IMR-90 (cell line): ENCODE measurements around the genes DHTKD1 and CAMK1D.

DNA sequence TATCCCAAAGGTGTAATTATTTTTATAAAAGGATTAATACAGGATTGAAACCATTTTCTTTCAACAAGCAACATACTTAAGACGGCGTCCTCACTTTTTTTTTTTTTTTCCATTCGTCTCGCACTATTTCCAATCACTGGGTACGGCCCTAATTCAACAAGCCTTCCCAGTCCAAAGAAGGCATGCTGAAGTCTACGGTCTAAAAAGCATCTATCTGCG is 1.0 kb downstream of the USP6NL start:
- RRBS: no CpG with 5 or more reads among the region's 7 CpGs
CAGE:
- cytosol, long polyA plus RNA: no peak
- long polyA plus RNA: no peak
- nucleus, long polyA plus RNA: no peak

GRCh38 chr10:11625078-11625465 is 13.6 kb upstream of the USP6NL start:
- RRBS: no CpG with 5 or more reads among the region's 4 CpGs
CAGE:
- cytosol, long polyA plus RNA: no peak
- long polyA plus RNA: no peak
- nucleus, long polyA plus RNA: no peak

DNA sequence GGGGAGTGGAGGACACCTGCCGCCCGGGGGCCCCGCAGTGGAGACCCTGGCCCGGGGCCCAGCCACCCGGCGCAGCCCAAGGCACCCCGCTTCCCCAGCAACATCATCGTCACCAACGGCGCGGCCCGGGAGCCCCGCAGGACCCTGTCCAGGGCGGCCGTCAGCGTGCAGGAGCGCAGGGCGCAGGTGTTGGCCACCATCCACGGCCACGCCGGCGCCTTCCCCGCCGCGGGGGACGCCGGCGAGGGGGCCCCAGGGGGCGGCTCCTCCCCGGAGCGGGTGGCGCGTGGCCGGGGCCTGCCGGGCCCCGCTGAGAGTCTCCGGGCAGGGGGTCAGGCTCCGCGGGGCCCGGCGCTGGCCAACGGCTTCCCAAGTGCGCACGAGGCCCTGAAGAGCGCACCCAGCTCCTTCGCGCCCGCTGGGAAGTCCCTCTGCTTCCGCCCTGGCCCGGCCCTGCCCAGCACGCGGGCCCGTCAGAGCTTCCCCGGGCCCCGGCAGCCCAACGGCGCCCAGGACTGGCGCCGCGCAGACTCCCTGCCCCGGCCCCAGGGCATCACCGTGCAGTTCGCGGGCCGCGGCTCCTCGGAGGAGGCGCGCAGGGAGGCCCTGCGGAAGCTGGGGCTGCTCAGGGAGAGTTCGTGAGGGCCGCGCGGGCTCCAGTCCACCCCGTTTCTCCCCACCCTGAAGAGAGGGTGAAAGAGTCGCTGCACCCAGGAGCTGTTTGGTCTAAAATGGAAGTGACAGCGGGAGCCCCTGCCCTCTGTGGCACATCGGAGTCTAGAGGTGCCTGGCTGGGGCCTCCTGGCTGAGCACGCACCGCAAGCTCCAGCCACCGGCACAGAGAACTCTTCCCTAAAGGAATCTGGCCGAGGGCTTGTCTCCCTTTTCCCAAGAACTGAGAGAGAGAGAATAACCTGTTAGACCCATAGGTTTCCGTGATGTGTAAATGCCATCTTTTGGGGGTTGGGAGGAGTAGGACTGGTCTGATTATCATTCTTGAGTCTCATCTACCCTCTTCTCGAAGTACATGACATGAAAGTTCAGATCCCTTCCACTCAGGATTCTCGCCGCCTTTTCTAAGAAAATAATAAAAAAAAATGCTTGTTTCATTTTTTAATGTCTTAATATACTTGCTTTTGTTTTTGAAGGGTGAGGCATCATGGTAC is 47.0 kb downstream of the PROSER2 start:
- RRBS: 30% methylated on average over 34 of the region's 86 CpGs
CAGE:
- cytosol, long polyA plus RNA: no peak
- long polyA plus RNA: no peak
- nucleus, long polyA plus RNA: no peak

DNA sequence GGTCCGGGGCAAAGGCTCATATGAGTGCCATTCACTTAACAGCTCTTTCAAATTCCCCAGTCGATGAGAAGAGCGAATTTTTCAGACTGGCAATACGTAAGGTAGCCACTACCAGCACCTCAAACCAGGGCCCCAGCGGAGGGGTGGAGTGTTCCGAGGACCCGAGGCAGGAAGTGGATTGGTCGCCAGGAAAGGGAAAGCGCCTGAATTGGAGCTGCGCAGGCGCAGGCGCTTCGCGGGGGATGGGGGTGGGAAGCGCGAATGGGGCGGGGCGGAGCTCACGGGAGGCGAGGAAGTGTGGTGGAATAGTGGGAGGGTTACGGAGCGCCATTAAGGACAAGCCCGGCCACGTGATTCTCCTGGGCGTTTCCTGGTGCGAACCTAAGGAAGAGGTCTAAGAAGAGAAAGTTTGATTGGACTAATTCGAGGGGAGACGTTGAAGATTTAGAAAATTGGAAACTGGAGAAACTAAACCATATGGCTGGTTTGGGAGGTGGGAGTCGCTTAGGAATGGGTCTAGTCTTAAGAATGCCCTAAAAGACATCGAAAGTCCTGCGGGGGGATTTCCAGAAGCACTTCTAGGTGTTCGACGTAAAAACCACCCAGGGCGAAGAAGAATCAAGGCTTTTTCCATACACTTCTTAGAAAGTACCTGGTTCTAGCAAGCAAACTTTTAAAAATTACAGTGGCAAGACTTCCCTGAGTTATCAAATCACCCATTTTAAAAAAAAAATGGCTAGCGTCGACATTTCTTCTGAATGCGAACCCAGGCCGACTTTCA is 636 bp upstream of the UPF2 start:
- RRBS: no CpG with 5 or more reads among the region's 38 CpGs
CAGE:
- cytosol, long polyA plus RNA: no peak
- long polyA plus RNA: no peak
- nucleus, long polyA plus RNA: no peak

GRCh38 chr10:12068344-12069140 is at the start of gene DHTKD1:
DHTKD1 (plus strand) TSS chr10:12068954.
- RRBS: 1% methylated on average over 29 of the region's 58 CpGs
CAGE:
- cytosol, long polyA plus RNA: start-site peak on the plus strand at chr10:12068950-12069009, 201 and 445 reads in 2 replicates
- long polyA plus RNA: start-site peak on the plus strand at chr10:12068950-12069011, 406 and 375 reads in 2 replicates
- nucleus, long polyA plus RNA: start-site peak on the plus strand at chr10:12068917-12069007, 147 and 359 reads in 2 replicates

- RRBS: 36% methylated on average over 3 of the region's 9 CpGs
CAGE:
- cytosol, long polyA plus RNA: no peak
- long polyA plus RNA: no peak
- nucleus, long polyA plus RNA: no peak
Observed at GRCh38 chr10:12322613-12323122, 26.7 kb upstream of the CAMK1D start.

GRCh38 chr10:12349285-12350131 is at the start of gene CAMK1D:
CAMK1D (plus strand) TSS chr10:12349547.
- RRBS: 1% methylated on average over 38 of the region's 110 CpGs
CAGE:
- cytosol, long polyA plus RNA: no peak
- long polyA plus RNA: no peak
- nucleus, long polyA plus RNA: start-site peak on the plus strand at chr10:12349473-12349560, 44 and 164 reads in 2 replicates

GRCh38 chr10:12350132-12351318 is 1.2 kb downstream of the CAMK1D start:
- RRBS: 3% methylated on average over 17 of the region's 61 CpGs
CAGE:
- cytosol, long polyA plus RNA: no peak
- long polyA plus RNA: no peak
- nucleus, long polyA plus RNA: no peak

DNA sequence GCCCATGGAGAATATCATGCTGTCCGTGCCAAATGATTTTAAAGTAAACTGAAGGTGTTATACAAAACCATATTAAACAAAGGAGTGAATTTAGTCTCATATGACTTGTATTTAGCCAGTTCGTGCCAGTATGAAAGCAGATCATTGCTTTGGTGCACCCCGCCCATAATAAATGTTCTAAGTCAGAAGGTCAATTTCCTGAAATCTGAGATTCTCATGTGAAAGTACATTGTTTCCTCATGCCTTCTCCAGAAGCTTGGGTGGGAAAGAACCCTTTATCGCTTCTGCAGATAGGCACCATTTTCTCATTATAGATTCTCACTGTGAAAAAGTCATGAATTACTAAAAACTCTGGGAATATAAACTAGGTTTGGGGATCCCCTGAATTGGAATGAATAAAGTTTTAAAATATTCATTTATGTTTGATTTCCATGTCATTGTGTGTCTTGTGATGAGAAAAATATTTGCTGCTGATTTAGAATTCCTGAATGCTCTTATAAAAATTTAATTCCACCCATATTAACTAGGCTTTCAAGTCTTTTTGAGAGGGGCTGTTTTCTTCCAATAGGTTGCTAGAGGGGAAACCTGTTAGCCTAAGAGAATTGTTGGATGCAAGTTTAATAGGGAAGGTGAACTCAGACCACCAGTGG is 106.6 kb downstream of the CAMK1D start:
- RRBS: no CpG with 5 or more reads among the region's 4 CpGs
CAGE:
- cytosol, long polyA plus RNA: no peak
- long polyA plus RNA: no peak
- nucleus, long polyA plus RNA: no peak

DNA sequence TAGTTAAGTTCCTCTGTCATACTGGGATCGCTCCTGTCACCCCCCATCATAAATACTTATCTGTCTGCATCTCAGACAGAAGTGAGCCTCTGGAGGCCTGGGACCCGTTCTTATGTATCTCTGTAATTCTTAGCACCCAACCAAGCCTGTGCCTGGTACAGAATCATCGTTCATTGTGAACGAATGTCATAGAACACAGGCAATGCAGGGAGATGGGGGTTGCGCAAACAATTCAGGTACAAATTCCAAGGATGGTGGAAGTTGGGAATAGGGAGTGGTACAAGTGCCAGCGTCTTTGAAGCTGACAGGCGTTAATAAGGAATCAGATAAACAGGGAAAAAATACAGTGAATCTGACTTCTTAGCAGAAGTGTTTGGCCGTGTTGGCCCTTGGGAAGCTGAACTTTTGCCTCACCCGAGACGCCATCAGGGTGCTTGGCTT is 254.7 kb downstream of the CAMK1D start:
- RRBS: no CpG with 5 or more reads among the region's 10 CpGs
CAGE:
- cytosol, long polyA plus RNA: no peak
- long polyA plus RNA: no peak
- nucleus, long polyA plus RNA: no peak

GRCh38 chr10:12897448-12898344 is 103.8 kb downstream of the CCDC3 start:
- RRBS: no CpG with 5 or more reads among the region's 13 CpGs
CAGE:
- cytosol, long polyA plus RNA: no peak
- long polyA plus RNA: no peak
- nucleus, long polyA plus RNA: no peak

- RRBS: no CpG with 5 or more reads among the region's 2 CpGs
CAGE:
- cytosol, long polyA plus RNA: no peak
- long polyA plus RNA: no peak
- nucleus, long polyA plus RNA: no peak
Observed at GRCh38 chr10:13091982-13092181, 8.1 kb upstream of the OPTN start.

- RRBS: no CpG with 5 or more reads among the region's 10 CpGs
CAGE:
- cytosol, long polyA plus RNA: no peak
- long polyA plus RNA: no peak
- nucleus, long polyA plus RNA: no peak
Observed at GRCh38 chr10:13317339-13318069, 17.6 kb upstream of the PHYH start.

- RRBS: no CpG with 5 or more reads among the region's 6 CpGs
CAGE:
- cytosol, long polyA plus RNA: no peak
- long polyA plus RNA: no peak
- nucleus, long polyA plus RNA: no peak
Observed at GRCh38 chr10:13339974-13340267, 8.2 kb downstream of the SEPHS1 start.

DNA sequence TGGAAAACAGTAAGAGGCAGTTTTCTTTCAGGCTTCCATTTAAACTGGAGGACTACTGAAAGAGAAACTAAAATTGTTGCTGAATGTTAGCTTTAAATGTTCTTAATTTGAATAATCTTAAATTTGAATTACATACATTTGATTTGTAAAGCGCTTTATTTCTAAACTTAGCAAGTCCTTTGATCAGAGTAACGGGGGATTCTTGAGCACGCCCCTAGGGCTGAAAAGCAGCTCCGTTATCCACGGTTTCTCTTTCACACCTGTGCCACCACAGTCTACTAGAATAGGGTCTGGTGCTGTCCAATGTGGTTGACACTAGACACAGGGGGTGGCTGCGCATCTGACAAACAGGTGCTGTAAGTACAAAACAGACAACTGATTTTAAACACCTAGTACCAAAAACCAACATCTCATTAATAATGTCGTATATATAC is 7.5 kb downstream of the SEPHS1 start:
- RRBS: no CpG with 5 or more reads among the region's 7 CpGs
CAGE:
- cytosol, long polyA plus RNA: no peak
- long polyA plus RNA: no peak
- nucleus, long polyA plus RNA: no peak

DNA sequence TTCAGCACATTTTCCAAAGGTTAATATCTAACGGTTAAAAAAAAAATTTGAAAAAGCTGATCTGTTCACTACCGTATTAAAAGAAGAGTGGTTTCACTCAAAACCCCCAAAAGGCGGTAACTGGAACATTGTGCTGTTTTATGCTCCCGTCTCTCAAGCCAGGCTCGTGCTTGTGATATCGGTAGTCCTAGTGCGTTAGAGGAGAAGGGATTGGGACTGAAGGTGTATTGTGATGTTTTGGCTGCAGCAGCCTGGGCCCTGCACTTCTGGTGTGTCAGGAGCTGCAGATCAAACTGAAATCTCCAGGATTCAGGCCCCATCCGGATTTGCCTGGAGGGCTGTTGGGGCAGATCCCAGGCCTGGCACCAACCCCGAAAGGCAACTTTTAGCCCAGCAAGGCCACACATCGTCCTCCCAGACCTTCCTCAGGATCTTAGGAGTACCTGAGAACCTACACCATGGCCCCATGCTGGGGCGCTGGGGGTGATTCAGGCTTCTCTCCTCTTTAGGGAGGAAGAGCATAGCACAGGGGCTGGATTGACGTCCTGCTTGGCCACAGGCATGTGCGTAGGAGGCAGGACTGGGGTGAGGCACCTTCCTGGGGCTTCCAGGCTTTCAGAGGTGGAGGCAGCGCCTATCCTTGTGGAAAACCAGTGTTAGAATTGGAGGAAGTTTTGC is 61.7 kb upstream of the SEPHS1 start:
- RRBS: no CpG with 5 or more reads among the region's 14 CpGs
CAGE:
- cytosol, long polyA plus RNA: no peak
- long polyA plus RNA: no peak
- nucleus, long polyA plus RNA: no peak

DNA sequence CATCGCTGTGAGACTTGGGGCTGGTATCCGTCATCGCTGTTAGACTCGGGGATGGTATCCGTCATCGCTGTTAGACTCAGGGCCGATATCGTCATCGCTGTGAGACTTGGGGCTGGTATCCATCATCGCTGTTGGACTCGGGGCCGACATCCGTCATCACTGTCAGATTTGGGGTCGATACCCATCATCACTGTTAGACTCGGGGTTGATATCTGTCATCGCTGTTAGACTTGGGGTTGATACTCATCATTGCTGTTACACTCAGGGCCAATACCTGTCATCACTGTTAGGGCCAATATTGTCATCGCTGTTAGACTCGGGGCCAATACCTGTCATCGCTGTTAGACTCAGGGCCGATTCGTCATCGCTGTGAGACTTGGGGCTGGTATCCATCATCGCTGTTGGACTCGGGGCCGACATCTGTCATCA is 55.5 kb downstream of the BEND7 start:
- RRBS: no CpG with 5 or more reads among the region's 25 CpGs
CAGE:
- cytosol, long polyA plus RNA: no peak
- long polyA plus RNA: no peak
- nucleus, long polyA plus RNA: no peak

GRCh38 chr10:13490485-13490914 is 38.3 kb downstream of the BEND7 start:
- RRBS: no CpG with 5 or more reads among the region's 5 CpGs
CAGE:
- cytosol, long polyA plus RNA: no peak
- long polyA plus RNA: no peak
- nucleus, long polyA plus RNA: no peak

- RRBS: no CpG with 5 or more reads among the region's 8 CpGs
CAGE:
- cytosol, long polyA plus RNA: no peak
- long polyA plus RNA: no peak
- nucleus, long polyA plus RNA: no peak
Observed at GRCh38 chr10:13614440-13615195, 27.9 kb downstream of the PRPF18 start.

- RRBS: no CpG with 5 or more reads among the region's 9 CpGs
CAGE:
- cytosol, long polyA plus RNA: no peak
- long polyA plus RNA: no peak
- nucleus, long polyA plus RNA: no peak
Observed at GRCh38 chr10:13625004-13625630, 38.4 kb downstream of the PRPF18 start.